Metanephros (tissue), 2 donors: Measurements from ENCODE around the genes CCDC200, DUSP3 and CFAP97D1.

- RAMPAGE, long total RNA = no peak
These were observed 639 bp downstream of the WNK4 start for GRCh38 chr17:42780779-42781719.

GRCh38 chr17:42781794-42782594 is 1.6 kb downstream of the WNK4 start:
- RAMPAGE, long total RNA = no peak

DNA sequence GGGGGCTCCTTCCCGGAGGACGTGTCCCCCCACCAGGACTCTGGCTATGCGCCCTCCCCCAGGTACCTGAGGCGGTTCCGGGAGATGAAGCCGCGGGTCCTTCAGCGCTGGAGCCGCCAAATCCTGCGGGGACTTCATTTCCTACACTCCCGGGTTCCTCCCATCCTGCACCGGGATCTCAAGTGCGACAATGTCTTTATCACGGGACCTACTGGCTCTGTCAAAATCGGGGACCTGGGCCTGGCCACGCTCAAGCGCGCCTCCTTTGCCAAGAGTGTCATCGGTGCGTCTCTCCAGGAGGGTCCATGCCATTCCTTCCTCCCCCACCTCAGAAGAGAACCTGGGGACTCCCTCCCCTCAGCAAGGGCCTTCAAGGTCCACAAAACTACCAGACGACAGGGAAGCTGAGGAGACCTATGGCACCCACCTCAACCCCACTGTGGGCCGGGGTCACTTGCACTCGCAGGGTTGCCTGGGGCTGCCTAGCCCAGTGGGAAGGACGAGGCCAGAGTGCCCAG is 3.5 kb downstream of the WNK4 start:
- RAMPAGE, long total RNA = no peak

- RAMPAGE, long total RNA = no peak
These were observed 1.0 kb upstream of the BRCA1 start for GRCh38 chr17:43125971-43126839.

GRCh38 chr17:43166035-43167147 is 4.6 kb upstream of the NBR1 start:
- RAMPAGE, long total RNA = no peak

GRCh38 chr17:43169805-43169975 is 1.3 kb upstream of the NBR1 start:
- RAMPAGE, long total RNA = no peak

GRCh38 chr17:43228557-43229005 is at the start of gene CCDC200:
Gene CCDC200, minus strand, starts transcription at chr17:43228623.
- RAMPAGE, long total RNA = no peak

DNA sequence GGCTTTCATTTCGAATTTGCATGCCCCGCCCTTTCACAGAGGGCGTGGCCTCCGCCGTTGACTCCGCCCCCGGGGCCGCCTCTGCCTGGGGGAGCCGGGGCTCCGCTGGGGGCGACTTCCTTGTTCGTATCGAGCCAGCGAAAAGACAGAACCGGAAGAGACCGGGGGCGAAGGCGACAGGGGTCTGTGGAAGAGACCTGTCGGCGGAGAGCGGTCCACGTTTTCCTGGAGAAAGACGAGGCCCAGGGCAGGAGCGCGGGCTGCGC is 62.2 kb upstream of the CCDC200 start:
- RAMPAGE, long total RNA = no peak

DNA sequence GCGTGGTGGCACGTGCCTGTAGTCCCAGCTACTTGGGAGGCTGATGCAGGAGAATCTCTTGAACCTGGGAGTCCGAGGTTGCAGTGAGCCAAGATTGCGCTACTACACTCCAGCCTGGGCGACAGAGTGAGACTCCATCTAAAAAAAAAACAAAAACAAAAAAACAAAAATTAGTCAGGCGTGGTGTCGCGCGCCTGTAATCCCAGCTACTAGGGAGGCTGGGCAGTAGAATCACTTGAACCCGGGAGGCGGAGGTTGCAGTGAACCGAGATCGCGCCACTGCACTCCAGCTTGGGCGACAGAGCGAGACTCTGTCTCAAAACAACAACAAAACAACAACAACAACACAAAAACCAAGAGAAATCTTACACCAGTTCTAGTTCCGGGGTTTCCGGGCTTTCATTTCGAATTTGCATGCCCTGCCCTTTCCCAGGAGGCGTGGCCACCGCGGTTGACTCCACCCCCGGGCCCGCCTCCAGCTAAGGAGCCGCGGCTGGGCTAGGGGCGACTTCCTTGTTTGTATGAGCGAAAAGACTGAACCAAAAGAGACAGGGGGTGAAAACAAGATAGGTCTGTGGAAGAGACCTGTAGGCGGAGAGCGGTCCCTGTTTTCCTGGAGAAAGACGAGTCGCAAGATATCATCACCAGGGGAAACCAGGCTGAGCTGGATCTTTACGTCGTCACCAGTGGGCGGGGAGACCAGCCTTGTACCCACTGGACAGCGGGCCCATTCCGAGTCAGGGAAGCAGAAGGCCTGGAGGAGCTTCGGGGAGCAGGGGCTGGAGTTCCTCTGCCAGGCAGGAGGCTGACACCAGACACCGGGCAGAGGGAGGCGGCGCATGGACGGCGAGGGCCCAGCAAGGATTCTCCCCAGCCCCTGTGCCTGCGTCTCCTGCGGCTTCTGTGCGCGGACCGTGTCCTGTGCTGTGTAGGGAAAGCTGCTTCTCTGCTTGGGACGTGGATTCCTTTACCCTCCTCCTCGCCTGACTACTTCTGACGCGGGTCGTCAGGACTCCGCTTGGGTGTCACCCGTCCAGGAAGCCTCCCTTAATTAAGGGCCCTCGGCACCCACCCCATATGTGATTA is 10.5 kb upstream of the ARL4D start:
- RAMPAGE, long total RNA = no peak

- RAMPAGE, long total RNA = no peak
These were observed 34.0 kb upstream of the DHX8 start for GRCh38 chr17:43449611-43450267.

DNA sequence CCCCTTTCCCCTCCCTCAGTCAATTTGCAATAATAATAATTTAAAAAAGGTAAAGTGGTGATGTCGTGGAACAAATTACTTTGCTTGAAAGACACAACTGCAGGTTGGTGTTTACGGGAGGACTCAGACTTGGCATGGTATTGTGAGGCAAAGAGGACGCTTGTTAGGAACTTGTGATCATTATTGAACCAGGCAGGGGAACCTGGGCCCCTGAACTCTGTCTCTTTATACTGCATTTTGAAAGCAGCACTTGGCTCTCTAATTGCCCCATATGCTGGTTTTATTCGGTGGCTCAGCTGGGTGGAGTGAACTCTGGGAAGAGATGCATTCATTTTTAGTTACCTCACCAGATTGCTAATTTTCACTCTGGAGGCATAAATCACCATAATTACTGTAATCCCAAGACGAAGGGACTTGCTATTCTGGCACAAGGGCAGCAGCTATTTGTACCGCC is 5.9 kb upstream of the DHX8 start:
- RAMPAGE, long total RNA = no peak

DNA sequence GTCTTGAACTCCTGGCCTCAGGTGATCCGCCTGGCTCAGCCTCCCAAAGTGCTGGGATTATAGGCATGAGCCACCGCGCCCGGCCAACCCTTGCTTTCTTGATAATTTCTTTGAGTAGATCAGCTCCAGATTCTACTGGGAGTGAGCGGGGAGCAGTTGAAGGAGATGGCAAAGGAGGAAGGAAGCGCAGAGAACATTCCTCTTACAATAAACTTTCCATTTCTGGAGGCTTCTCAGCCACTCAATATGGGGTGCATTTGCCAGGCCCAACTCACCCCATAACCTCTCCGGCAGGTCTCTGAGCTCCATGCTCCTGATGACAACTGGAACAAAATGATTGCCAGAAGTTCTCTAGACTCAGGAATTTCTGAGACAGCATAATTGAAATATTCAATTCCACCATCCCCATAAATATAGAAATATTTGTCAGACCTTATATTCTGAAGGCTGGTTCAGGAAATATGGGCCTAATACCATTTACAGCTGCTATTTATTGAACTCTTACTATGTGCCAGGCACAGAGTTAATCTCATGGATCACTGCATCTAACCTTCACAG is 4.2 kb downstream of the MEOX1 start:
- RAMPAGE, long total RNA = no peak

DNA sequence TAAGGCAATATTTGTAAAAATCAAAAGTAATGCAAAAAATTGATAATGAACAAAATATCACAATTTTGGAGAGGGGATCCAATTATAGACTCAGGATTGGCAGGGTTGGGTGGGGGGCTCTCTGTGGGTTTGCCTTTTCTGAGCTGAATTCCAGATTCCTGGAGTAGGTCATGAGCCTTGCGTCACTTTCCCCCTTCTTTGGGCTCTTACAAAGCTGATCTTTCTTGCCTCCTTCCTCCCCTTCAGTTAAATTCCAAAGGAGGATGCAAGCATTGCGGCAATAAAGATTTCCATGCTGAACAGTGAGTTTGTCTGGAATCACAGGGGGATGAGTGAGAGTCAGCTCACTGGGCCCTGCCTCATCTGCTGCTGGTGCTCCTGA is 3.2 kb downstream of the MEOX1 start:
- RAMPAGE, long total RNA = no peak

DNA sequence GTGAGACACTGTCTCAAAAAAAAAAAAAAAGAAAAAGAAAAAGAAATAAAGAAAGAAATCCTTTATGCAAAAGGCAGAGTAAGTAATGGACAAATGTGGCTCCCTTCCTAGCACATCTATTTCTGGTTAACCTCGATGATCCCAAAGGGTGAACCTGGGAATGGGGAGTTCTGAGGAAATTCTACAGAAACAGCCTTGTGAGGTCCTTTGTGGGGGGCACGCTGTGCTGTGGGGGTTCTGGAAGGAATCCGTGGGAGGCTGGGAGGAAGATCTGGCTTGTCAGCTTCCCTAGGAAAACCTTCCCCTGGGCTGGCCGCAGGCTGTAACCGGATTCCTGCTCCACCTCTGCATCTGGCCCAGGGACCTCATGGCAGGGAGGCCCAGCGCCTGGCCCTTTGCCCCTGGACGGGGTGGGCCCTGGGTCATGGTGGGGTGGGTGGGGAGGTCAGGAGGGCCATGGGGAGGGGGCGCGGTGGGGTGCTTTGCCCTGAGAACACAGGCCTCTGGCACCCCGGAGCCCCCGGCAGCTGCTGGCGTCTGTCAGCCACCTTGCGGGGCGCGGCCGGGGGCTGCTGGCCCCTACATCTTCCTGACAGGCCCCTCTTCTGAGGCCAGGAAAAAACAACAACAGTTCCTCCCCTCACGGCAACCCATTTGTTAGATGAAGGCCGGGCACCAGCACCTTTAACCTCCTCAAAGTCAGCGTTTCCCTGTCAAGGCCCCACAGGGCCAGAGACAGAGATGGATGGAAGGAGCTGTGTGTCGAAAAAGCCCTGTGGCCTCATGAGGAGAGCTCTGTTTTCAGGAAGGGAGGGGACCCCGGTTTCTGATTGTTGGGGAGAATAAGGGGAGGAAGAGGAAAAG is 3.4 kb upstream of the MEOX1 start:
- RAMPAGE, long total RNA = no peak

DNA sequence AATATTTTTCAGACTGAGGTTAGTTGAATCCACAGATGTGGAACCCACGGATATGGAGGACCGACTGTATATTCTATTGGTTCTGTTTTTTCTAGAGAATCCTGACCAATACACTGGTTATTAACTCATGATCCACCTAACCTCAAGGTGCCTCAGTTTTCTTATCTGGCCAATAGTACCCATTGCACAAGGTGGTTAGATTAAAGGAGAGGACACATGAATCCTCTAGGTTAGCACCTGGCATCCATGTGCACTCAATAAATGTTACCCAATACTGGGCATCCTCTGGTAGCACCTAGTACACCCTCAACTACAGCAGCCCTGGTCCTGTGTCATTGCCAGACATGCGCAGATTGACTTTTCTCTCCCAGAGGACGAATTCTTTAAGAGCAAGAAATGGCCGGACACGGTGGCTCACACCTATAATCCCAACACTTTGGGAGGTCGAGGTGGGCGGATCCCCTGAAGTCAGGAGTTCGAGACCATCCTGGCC is 7.4 kb downstream of the DUSP3 start:
- RAMPAGE, long total RNA = no peak

DNA sequence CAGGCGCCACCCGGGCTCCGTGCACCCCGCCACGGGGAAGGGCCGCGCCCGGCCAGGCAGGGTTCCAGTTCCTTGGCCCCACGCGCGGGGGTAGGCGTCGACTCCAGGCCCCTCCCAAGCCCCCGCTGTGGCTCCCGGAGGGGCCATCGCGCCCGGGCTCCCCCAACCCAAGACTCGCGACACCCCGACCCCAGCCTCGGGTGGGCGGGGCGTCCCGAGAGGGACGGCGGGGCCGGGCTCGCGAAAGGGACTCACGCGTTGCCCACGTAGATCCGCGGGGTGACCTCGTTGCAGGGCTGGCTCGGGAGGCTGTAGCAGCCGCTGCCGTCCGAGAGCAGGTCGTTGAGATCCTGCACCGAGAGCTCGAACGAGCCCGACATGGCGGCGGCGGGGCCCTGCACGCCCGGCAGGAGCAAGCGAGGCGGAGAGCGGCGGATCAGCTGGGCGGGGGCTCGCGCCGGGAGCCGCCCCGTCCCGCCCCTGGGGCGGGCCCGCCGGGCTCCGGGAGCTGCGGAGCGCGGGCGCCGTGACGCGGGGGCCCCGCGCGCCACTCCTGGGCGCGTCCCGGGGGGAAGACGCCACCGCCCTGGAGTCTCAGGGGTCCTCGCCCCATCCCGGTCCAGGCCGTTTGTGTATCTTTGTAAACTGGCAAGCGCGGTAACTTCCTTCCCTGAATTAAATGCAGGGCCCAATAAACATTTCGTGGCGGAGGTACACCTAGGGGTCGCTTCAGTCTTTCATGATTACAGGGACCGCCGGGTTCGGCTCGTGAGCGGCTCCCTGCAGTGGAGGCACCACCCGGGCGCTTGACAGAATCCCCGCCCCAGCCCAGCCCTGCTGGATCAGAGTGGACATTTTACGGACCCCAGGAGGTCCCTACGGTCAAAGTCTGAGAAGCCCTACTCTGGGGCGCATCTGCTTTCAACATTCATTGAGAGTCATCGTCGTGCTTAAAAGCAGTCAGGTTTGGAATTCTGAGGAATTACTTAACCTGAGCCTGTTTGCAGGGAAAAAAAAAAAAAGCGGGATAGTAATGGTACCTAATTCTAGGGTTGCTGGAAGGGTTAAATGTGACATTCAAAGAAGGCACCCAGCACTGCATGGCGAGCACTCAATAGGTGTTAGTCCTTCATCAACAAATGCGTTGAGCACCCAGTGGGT is at the start of gene DUSP3:
Gene DUSP3 (minus strand): TSS at position 433 of the 1,161 bp plus-strand sequence.
- RAMPAGE, long total RNA = no peak

- RAMPAGE, long total RNA = no peak
These were observed at the start of gene CFAP97D1 for GRCh38 chr17:43780239-43780572. Gene CFAP97D1, plus strand, starts transcription at chr17:43780435.

GRCh38 chr17:43829633-43830318 is 3.2 kb downstream of the MPP3 start:
- RAMPAGE, long total RNA = no peak

- RAMPAGE, long total RNA = no peak
These were observed 6.7 kb upstream of the MPP3 start for GRCh38 chr17:43839412-43840209.

GRCh38 chr17:43900378-43901214 is 6.7 kb downstream of the MPP2 start:
- RAMPAGE, long total RNA = no peak